Parietal lobe (tissue), 2 donors: ENCODE measurements around the genes ENC1 and FAM169A.

DNA sequence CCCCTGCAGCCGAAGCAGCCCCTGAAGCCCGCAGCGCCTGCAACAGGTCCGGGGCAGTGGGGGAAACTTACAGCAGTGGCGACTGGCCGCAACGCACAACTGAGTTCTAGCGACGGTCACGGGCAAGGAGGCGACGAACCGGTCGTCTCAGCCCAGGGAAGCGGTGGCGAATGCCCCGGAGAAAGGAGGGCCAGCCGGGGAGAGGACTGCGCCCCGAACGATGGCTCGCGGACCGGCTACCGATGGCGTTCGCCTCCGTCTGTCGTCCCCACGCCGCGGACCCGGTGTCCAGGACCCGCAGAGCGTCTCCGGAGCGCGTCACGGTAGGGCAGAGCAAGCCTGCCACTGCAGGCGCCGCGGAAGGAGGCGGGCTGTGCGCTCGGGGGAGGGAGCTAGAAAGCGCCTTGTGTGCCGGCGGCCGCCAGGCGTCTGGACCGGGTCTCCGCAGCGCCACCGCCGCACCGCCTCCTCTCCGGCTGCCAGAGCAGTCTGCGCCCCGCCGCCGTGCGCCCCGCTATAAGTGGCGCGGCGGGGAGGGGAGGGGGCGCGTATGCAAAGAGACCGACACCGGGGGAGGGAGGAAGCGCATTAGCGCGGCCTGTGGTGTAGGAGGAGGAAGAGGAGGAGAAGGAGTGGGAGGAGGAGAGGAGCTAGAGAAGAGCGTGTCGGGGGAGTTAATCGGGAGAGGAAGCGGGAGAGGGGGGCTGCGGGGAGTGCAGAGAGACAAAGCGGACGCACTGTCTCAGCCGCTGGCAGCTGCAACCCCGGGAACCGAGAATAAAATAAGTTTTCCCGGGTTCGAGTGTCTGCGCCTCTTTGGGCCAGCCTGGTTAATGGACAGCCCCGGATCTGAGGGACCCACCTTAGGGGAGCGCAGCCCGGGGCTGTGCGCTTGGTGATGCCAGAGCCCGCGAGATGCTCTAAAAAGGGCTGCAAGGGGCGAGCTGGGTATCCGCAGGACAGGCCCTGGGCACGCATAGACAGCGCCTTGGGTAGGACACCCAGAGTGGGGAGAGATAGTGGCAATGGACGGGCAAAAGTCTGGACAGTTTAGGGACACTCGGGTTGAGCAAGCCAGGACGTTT lies at the start of gene ENC1:
Gene ENC1 (minus strand): TSS at position 493 of the 1,085 bp plus-strand sequence.
- RAMPAGE, long total RNA = start-site peak on the minus strand centred at position 410 of the sequence, 177 bp wide, 2,679 and 201 reads in 2 replicates

GRCh38 chr5:74642969-74643652 lies 2.6 kb upstream of the ENC1 start:
- RAMPAGE, long total RNA = no peak

- RAMPAGE, long total RNA = no peak
Observed at GRCh38 chr5:74713322-74713639, 28.2 kb downstream of the HEXB start.

DNA sequence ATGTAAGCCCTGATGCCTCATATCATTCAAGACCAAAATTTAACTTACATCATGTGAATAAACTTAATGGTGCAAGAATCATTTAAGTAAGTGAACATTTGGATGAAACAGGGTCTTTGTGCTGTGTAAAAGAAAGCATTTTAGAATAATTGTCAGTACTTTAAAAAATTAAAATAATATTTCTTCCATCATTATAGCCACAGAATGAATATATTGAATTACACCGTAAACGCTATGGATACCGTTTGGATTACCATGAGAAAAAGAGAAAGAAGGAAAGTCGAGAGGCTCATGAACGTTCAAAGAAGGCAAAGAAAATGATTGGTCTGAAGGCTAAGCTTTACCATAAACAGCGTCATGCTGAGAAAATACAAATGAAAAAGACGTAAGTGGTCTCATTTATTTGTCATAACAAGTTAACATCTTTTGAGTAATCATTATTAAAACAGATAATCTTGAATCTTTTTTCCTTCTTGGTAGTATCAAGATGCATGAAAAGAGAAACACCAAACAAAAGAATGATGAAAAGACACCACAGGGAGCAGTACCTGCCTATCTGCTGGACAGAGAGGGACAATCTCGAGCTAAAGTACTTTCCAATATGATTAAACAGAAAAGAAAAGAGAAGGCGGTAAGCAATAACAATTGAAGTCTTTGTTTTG lies 1.8 kb downstream of the NSA2 start:
- RAMPAGE, long total RNA = no peak

DNA sequence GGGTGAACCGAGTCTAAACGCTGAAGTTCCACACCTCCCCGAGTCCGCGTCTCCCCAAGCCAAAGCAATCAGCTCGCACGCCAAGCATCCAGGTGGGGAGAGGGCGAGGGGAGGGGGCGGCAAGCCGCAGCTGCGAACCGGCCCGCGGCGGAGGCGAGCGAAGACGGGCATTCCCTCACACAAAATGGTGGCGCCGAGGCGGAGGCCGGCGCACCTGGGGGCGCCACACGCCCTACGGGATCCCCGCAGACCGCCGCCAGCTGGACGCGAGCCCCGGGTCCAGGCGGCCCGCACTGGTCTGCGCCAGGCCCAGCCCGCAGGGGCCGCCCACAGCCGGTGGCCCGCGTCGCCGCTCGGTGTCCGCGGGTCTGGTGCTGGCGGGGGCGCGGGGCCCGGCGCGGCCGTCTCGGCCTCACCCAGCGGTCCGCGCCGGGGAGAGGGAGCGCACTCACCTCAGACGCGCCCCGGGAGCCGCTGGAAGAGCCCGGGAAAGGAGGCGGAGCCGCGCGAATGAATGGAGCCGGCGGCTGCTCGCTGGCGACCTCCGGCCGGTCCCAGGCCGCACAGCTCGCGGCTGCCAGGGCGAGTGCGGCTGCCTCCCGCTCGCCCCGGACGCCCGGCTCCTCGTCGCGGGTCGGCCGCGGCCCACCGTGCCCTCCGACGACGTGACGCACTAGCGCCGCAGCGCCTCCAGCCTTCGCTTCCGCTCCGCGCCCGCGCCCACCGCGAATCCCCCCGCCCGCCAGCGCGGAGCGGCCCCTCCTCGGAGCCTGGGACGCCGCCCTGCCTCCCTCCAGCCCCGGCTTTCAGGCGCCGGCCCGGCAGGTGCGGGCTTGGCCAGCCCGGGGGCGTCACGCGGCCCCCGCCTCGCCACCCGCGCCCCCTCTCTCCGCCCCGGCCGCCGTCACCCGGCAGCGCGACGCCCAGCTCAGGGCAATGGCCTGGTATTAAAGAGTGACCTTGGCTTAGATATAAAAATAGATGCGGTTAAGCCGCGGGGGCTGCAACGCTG lies at the start of gene FAM169A:
Gene FAM169A (minus strand): TSS at position 675 of the 1,012 bp plus-strand sequence.
- RAMPAGE, long total RNA = no peak

- RAMPAGE, long total RNA = no peak
Observed at GRCh38 chr5:74867016-74867215, 729 bp upstream of the FAM169A start.

DNA sequence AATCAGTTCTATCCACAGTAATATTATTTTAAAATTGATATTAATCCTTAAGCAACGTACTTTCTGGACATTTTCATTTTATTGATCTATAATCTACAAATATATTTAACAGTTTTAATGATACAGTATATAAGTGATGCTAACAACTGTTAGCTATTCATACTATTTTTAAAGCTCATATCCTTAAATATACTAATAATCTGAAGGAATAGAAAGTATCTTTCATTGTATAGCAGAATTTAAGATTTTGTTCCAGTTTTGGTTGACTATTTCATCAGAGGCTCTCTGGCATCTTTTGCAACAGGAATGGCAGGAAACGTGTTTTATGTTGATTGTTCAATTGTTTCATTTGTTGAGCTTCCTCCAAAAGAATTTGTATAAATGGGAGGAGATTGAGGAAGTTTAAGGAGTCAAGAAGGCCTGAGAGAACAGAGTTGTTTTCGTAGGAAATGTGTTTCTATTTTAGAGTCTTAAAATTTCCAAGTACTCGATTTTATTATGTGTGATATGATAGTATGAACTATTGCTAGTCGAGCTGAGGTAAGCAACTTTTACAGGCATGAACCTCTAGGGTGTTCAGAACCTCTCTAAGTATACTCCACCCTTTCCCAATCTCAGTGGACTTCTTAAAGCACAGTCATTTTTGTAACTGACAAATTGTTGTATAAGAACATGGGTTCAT lies 47.4 kb upstream of the CERT1 start:
- RAMPAGE, long total RNA = no peak

- RAMPAGE, long total RNA = no peak
Observed at GRCh38 chr5:76401686-76402251, 1.3 kb upstream of the IQGAP2 start.

DNA sequence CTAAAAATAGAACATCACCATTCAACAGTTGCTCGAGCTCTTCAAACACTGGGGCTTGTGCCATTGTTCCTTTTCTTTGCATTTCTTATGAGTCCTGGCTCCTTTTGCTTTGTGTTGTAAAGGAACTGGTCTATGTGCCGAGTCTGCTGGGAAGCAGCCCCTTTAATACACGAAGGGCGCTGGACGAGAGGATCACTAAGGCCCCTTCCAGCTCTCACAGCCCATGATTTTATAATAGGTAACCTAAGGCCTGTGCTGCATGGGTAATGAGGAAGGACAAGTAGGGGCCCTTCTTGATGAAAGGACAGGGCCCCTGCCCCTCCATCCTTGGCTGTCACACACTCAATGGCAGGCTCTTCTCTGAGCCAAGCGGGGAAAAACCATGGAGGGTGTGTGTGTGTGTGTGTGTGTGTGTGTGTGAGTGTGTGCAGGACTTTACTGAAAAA lies 23.5 kb downstream of the IQGAP2 start:
- RAMPAGE, long total RNA = no peak

- RAMPAGE, long total RNA = no peak
Observed at GRCh38 chr5:76542718-76543874, 80.1 kb downstream of the F2RL2 start.

DNA sequence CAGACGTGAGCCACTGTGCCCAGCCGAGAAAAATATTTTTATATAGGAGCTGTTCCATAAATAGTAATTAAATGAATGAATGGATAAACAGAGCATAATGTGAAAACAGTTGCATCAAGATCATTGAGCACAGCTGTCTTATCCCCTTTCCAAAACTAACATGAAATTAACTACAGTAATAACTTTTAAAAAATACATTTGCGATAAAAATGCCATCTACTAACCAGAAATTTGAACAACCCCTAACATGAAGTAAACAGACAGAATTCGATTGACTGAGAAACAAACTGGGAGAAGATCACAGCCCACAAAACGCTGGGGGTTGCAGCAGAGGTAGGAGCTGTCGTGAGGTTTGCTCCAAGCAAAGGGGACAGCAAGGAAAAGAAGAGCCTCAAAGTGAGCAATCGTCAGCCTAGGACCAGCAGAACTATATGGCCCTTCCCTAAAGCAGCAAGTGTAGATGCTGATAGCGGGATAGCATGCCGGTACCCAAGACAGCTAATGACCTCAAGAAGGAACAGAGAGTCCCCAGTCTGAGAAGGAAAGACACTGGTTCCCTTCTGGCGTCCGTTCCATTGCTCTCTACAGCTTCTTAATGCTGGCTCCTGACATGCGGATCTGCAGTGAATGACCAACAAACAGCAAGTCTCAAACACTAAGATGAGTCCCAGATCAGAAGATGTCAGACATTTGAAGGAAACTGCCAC lies 38.9 kb downstream of the F2RL2 start:
- RAMPAGE, long total RNA = no peak

GRCh38 chr5:76590278-76590591 lies 33.0 kb downstream of the F2RL2 start:
- RAMPAGE, long total RNA = no peak

DNA sequence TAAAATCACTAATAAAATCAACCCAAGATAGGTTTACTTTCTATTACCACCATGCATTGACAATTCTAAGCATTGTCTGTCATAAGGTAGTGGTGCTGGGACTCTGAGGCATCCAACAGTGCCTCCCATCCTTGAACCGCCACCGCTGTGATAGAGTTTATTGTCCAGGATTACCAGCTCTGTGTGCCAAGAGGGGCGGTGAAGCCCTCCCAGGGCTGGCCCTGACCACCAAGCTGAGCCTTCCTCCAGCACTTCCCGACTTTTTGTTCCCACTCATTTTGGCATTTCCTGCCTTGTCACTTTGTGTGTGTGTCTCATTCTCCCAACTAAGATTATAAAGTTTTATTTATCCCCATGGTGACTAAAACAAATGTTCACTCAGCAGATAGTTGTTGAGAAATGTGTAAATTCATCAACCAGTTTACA lies 2.4 kb downstream of the F2R start:
- RAMPAGE, long total RNA = no peak

GRCh38 chr5:76741464-76741944 lies 25.6 kb downstream of the F2R start:
- RAMPAGE, long total RNA = no peak

- RAMPAGE, long total RNA = no peak
Observed at GRCh38 chr5:76763099-76763673, 47.3 kb downstream of the F2R start.

DNA sequence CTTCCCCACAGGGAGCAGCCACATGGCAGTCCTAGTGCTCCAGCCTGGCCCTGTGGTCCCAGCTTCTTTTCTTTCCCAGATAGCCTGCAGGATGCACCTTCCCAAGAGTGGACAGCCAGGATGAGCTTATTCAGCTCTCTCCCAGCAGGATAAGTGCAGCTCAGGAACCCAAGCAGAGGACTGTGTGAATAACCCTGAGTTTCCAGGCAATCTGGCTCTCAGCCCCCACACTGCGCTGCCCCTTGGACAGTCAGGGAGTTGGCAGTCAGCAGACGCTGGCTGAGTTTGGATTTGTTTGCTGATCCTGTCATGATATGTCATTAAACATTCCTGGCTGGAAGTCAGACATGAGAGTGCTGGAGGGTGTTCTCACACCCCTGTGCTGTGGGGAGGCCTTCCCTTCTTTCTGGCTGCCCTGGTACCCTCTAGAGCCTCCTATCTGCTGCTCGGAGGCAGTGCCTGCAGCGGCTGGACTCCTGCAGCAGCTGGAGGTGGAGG lies 71.7 kb downstream of the PDE8B start:
- RAMPAGE, long total RNA = no peak

DNA sequence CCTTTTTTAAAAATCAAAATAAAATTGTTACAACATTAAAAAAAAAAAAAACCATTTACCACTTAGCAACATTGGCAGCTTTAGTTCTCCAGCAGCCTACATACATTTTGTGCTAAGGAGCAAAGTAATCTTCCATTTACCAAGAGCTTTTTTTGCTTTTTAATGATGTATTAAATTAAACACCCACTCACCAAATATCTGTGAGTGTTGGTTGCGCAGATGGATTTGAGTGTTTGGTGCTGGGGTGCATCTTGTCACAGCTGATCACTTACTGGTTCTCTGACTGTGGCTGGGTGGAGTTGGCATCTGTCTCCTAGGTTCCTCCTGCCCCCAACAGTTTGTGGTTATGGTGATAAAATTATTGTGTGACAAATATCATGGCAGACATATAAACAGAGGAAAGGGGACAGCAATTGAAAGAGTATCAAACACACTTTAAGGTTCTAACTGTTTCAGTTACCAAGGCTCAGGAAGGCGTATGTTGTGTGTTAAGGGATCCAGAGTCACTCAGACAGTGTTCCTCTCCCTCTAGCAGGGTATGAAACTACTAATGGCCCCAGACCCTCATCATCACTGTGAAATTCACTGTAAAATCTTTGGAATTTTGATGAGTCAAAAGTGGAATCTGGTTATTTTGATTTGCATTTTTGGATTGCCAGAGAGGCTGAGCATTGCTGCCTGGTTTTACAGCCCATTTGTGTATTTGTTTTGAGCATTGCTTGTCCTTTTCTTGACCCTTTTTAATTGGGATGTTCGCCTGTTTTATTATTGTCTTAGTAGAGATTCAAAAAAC lies 81.7 kb downstream of the PDE8B start:
- RAMPAGE, long total RNA = no peak

- RAMPAGE, long total RNA = no peak
Observed at GRCh38 chr5:77765532-77766232, 10.5 kb downstream of the TBCA start.

DNA sequence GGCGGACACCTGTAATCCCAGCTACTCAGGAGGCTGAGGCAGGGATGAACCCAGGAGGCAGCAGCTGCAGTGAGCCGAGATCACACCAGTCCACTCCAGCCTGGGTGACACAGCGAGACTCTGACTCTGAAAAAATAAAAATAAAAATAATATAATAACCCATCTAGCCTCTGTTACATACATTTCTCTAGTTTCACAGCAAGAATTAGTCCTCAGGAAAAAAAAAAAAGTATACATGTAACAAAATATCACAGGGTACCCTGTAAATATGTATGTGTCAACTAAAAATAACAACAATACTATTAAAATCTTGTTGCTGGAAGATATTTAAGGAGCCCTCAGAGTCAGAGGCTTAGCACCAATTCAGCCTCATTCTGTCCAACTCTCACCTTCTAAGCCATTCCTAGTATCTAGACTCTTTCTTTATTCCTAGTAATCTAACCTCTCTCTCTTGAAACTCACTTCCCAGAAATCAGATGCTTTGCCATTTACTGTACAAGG lies 5.1 kb downstream of the TBCA start:
- RAMPAGE, long total RNA = no peak

DNA sequence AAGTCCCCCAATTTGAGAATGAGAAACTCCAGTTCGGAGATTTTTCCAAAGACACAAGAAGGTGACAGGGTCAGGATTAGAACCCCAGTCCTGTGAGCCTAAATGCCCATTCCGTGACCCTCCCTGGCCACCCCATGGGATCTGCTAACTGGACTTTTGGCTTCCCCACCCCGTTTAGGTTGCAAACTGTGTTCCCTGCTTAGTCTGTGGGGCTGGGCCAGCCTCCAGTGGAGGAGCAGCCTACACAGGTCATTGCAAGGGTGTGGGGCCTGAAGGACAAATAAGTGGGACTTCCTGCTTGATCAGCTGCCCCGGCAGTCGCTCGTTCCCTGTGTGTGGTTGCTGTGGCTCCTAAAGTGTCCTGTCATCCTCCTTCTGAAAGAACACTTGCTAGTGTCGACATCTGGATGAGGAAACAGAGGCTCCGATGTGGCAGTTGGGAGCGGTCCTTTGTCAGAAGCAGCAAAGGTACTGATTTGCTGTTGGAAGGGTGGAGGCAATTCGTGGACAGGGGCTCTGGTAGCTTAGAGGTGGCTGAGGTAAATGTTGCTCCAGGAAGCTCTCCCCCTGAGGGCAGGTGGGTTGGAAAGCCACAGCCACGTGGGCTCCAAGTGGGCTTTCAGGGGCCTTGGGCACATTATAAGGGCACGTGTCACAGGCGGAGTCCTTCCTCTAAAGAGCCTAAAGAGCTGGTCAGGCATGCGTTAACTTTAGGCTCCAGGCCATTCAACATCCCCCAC lies 88.9 kb upstream of the TBCA start:
- RAMPAGE, long total RNA = no peak